Metastatic Pancreatic Carcinoma in the Ovary (tissue), 1 donor: ENCODE results near the gene ISM2.

- PRO-cap, result no peak
Measured at GRCh38 chr14:77012235-77012772, 16.2 kb downstream of the IRF2BPL start.

- PRO-cap, result no peak
Measured at GRCh38 chr14:77043133-77044198, 15.0 kb upstream of the IRF2BPL start.

DNA sequence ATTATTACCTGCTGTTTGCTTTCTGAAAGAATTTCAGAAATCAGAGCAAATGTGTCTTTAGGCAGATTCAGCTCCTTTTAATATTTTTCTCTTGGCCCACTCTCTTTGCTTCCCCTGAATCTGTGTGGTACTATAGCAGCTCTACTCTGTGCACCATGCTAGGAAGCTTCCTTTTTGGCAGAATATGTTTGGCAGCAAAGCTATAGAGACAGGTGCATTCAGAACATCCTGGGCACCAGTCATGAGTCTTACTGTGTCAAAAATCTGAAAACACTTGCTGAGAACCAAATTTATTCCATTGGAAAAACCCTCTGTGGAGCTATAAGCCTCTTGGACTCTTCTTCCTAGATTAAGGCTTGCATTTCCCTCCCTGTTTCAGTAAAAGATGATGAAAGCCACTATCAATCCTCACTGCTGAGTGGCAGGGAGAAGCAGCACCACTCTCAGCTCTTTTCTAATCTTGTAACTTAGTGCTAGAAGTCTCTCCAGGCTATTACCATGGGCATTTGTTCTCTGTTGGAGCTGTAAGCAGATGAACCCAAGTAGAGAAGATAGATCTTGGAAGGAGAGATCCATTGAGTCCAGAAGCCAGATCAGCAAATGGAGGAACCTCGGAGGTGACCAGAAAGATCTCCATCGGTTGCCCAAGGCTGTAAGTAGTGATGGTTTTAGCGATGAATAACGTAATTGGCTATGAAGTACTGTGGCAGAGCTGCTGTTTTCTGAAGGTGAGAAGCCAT is 18.3 kb downstream of the CIPC start:
- PRO-cap, result no peak

DNA sequence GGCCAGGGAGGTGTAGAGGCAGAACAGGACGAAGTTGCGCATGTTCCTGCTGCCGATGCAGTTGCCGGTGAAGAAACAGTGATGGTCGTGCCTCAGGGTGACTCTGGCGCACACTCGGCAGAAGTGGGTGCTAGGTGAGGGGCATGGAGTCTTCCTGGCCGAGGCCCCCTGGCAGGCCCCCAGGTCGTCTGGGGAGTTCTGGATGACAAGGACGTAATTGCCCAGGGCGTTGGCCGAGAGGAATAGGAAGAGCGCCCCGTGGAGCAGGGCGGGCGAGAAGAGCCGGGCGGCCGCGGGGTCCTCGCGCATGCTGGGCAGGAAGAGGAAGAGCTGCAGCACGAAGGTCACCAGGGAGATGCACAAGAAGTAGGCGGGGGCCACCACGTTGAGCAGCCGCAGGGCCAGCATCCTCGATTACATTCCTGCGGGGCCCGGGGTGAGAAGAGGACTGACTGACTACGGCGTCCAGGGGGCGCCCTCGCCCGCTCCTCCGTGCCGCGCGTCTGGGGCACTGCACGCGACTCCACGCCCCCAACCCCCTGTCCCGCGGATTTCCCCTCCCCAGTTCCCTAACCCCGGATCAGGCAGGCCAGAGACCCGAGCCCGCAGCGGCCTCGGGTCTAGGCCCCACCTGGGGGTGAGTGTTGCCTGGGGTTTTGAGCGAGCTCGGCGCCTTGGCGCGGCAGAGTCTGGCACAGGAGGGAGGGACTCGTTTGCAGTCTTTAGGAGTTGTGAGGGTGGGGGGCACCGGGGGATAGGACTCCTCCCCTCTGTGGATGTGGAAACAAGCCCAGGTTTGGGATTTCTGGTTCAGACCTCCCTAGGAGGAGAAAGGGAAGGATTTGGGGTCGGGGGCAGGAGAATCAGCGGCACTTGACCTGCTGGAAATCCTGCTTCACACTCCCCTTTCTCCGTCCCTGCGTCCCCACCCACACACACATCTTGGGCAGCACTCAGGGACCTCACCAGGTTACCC is 2.0 kb downstream of the ZDHHC22 start:
- PRO-cap, result no peak

DNA sequence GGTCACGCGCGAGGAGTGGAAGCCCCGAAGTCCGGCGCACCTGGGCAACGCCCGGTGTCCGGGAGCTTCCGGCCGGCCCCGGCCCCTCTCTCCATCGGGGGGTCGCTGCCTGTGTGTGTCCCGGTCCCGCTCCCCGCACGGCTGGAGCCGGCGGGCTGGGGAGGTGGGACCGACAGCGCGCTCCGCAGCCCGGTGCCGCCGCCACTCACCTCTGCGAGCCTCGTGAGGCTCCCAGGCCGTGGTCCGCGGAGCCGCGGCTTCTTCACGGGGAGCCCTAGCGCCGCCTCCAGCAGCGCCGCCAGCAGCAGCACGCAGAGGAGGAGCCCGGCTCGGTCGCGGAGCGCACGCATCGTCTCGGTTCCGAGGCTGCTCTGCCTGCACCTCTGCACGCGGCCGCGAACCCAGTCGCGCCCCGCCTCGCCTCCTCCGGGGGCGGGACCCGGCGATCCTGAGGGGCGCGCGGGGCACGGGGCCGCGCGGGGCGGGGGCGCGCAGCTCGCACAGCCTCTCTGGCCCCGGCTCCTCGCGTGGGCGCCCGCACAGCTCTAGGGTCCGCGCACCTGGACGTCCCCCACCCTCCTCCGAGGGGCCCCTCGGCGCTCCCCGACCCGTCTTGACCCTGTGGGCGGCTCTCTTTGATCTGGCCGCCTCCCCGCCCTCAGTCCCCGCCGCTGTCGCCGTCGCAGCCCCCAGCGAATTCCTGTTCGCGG is at the start of gene ISM2:
ISM2 (minus strand) TSS at position 373 of the 710 bp plus-strand sequence.
- PRO-cap, result unidirectional peak, minus-strand start at position 373 of the sequence

GRCh38 chr14:77499154-77499634 is 578 bp upstream of the ISM2 start:
- PRO-cap, result no peak

DNA sequence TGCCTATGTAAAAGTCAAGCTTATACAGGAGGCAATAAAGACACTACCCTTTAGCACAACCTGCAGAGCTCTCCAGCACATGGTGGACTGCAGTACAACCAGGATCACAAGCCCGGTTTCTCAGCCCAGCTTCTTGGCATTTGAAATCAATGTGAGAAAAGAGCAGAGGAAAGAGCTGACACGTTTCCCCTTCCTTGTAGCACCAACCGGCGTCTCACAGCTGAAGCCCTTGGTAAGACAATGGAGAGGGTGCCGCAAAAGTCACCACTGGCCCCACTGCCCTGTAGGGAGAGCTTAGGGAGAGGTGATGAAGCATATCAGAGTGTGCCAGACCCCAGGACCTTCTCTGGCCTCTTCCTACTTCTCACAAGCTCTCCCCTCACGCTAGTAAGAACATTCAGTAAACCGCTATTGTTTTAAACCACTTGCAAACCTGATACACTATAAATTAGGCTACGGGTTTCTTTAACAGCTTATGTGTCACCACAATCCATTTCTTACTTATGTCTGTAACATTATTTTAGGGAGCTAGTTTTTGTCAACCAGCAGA is 8.5 kb downstream of the SPTLC2 start:
- PRO-cap, result no peak

DNA sequence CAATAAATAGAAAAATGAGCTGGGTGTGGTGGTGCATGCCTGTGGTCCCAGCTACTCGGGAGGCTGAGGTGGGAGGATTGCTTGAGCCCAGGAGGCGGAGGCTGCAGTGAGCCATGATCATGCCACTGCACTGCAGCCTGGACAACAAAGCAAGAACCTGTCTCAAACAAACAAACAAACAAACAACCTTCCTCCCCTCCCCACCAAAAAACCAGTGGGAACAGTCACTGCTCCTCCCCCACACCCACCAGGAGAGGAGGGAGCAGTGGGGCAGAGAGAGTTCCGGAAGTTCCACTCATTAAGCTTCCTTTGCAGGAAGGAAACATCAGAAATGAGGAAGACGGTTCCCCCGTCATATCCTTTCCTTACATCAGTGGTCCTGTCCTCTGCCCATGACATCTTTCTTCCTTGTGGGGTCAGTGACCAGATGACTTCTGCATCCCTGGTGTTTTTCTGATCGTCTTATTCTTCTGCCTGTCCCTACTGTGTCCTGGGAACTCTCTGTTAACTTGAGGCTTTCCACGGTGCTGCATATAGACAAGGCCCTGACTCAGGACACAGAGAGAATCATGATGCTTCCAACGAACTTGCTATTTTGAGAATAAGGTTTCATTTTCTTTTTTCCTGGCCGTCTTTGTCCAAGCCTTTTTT is 40.8 kb upstream of the SPTLC2 start:
- PRO-cap, result no peak

- PRO-cap, result no peak
Measured at GRCh38 chr14:77687655-77688178, 20.1 kb downstream of the ALKBH1 start.

DNA sequence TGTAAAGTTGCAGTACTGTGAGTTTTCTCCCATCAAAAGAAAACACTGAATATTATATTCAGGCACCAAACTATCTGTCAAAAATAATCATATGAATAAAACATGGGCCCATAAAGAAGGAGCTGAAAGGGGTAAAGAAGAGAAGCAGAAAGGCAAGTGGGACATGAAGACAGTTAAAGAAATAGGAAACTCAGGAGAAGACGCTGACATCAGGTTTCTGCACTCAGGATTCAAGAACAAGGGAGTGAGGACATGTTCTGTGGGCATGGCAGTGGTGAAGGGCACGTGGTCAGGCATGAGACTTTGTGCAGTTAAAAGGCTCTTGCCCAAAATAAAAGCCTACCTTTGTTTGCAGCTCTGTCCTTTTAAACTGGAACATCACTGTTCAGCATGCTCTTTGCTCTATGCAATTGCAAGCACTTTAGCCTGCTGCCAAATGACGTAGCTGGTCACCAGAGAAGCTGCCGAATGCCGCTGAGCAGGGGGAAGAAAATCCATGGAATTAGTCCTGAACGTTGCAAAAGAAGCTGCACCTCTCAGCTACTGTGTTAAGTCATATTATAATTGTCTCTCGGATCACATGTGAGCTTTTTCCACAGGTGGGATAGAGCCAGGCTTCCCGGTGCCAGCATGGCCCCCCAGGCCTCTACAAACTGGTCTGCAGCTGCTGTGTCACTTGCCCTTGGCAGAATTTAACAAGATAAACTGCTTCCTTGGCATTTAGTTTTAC is 176.2 kb upstream of the DIO2 start:
- PRO-cap, result no peak

- PRO-cap, result no peak
Measured at GRCh38 chr14:80899846-80900401, 41.6 kb downstream of the CEP128 start.

DNA sequence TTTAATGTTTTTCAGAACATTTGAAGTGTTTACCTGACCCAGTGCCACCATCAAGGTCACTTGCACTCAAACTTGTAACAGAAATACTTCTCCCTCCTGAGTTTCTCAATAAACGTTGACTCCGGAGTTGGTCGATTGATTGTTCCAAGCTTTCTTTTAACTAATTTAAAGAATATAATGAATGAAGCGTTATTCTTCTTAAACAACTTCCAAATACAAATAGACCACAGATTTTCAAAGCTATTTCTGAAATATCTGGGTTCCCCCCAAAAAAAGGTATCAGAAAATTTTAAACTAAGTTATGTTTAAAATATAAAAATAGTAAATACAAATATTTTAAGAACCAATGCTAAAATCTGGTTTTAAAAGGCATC is 35.6 kb downstream of the CEP128 start:
- PRO-cap, result no peak

GRCh38 chr14:81219085-81219728 is 1.6 kb downstream of the GTF2A1 start:
- PRO-cap, result bidirectional peak, plus-strand start at chr14:81219504, minus-strand start at chr14:81219363

DNA sequence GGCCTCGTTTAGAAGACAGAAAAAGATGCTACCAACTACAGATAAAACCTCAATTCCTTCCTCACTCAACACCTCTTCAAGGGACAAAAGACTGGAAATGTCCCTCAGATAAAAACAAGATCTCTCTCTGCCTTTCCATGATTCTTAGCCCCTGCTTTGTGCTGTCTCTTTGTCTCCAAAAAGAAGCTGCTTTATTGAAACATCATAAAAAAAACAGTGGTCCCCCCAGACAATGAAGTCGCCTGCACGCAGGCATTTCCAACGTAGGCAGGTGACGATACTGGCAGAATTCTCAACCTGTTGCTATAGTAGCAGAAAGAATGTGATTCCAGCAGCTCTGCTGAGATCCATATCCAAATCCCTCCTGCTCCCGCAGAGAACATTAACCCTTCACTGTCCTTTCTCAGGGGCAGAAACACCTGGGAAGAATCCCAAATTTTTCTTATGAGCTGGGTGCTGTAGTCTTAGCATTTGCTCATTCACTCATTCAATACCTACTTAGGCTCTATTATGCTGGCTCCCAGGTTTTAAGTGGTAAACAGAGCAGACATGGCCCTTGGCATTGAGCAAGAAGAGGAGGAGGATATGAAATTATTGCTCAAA is 84.8 kb downstream of the STON2 start:
- PRO-cap, result no peak

- PRO-cap, result no peak
Measured at GRCh38 chr14:81323032-81323524, 77.0 kb downstream of the STON2 start.

DNA sequence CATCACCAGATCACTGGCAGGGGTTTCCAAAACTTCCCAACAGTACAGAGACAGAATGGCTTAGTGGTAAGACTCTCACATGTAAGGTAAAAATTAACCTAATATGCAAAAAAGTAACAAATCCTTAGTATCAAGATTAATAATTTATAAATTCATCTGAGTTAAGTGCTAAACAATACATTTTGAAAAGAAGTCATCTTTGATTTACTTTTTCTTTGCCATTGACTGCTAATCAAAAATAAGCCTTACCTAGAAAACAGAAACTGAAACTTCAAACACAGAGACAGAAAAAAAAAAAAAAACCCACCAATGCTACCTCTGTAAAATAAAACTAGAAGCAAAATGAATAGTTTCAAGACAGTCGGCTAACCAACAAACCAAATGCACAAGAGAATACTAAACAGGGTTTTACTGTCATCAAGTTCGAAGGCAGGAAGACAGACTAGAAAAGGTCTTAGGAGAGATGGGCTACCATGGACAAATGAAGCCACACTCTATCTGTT is 59.6 kb downstream of the SEL1L start:
- PRO-cap, result no peak

- PRO-cap, result no peak
Measured at GRCh38 chr14:81655628-81656190, 122.1 kb upstream of the SEL1L start.

GRCh38 chr14:84171368-84171696 is 1358.6 kb upstream of the FLRT2 start:
- PRO-cap, result no peak

- PRO-cap, result no peak
Measured at GRCh38 chr14:85415224-85415743, 114.7 kb upstream of the FLRT2 start.

DNA sequence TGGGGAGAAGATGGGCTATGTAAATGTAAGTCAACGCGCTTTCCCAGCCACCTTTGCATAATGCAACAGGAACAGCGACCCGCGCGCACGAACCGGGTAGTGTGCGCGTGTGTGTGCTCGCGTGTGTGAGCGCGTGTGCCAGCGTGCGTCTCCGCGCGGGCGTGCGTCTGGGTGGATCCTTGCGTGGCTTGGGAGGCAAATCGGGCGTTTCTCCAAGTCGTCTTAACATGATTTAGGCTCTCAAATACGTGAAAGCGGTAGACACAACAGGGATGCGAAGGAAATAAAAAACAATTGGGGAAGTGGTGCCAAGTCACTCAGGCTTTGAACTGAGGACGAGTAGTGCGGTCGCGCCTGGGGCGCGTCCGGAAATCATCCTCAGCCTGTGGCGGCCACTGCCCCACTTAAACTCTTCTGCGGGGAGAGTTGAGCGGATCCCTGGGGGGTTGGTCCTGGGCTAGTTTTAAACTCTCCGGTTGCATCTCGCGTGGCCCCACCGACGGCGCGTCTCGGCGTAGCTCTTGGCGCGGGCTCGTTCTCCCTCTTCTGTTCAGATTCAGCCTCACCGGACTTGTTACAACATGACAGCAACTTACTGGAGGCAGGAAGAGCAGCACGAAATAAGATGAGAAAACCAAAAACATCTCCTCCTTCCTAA is 1.9 kb downstream of the FLRT2 start:
- PRO-cap, result bidirectional peak, plus-strand start at position 58 of the sequence, minus-strand start outside the sequence; unidirectional peak, minus-strand start at position 416 of the sequence